ENCODE results near the genes COL6A2 and MCM3AP.

DNA sequence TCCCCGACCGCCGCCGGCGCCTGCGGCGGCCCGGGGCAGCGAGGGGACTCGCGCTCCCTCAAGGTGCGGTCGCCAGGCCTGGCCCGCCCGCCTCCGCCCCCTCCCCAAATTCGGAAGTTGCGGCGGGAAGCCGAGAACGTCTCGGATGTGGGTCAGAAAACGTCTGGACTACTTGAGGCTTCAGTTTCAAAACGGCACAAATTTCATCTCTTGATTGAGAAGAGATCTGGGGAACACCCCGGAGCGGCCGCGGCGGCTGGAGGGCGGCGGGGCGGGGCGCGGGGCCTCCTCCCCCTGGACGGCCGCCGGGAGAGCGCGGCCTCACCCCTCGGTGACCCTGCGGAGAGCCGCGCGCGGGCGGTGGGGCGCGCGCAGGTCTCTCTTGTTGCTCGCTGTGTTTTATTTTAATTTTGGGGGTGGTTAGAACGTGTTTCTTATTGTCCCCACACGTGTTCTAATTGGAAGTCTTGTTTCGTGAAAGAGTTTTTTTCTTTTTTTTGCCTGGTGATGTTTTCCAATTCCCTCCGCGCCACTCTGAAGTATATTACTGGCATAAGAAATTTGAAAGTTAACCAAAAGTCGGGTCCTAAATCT is 595 bp downstream of the PCBP3 start:
- PRO-cap = no peak
- RRBS = under 1% methylated on average over 6 of the region's 56 CpGs

- PRO-cap = no peak
- RRBS = no CpG with 5 or more reads among the region's 1 CpG
Observed at GRCh38 chr21:45706468-45706894, 63.0 kb downstream of the PCBP3 start.

DNA sequence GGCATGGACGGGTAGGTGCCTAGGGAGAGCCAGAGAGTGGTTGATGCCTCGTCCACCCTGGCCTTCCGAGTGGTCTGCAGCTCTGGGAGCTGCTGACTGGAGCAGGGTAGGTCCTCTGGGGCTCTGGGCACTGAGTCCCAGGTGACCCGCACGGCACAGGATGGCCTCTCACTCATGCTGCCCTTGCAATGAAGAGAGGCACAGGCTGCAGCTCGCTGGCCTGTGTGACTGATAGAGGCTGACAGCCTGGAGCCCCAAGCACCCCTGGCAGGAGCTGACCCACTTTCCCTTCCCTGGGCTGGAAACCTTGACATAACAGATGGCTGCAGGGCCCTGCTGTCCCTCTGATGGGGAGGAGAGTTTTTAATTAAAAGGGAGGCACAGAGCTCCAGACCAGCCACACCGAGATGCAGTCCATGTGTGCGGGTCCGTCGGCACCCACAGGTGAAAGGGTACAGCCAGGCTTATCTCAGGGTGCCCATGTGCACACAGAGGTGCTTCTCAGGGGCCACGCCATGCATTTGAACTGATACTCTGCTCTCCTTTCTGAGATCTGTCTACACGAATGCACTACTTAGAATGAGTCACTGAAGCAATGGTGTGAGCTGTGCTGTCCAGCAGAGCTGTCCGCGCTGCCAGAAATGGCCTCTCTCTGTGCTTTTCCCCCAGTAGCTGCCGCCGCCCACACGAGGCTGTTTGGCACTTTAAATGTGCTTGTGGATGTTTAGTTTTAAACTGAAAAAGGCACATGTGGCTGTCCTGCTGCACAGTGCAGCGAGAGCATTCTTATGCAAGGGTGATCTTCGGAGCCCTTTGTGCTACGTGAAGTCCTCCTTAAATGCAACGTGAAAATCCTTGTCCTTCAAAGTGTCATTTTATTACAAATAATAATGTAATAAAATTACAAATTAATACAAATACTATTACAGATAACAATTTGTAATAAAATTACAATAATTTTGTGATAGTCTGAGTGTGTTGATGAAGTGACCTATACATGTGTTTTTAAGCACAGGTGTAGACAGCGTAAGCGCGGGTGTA is 87.2 kb upstream of the COL6A1 start:
- PRO-cap = no peak
- RRBS = no CpG with 5 or more reads among the region's 24 CpGs

- PRO-cap = no peak
- RRBS = no CpG with 5 or more reads among the region's 16 CpGs
Observed at GRCh38 chr21:45978087-45978774, 3.3 kb upstream of the COL6A1 start.

DNA sequence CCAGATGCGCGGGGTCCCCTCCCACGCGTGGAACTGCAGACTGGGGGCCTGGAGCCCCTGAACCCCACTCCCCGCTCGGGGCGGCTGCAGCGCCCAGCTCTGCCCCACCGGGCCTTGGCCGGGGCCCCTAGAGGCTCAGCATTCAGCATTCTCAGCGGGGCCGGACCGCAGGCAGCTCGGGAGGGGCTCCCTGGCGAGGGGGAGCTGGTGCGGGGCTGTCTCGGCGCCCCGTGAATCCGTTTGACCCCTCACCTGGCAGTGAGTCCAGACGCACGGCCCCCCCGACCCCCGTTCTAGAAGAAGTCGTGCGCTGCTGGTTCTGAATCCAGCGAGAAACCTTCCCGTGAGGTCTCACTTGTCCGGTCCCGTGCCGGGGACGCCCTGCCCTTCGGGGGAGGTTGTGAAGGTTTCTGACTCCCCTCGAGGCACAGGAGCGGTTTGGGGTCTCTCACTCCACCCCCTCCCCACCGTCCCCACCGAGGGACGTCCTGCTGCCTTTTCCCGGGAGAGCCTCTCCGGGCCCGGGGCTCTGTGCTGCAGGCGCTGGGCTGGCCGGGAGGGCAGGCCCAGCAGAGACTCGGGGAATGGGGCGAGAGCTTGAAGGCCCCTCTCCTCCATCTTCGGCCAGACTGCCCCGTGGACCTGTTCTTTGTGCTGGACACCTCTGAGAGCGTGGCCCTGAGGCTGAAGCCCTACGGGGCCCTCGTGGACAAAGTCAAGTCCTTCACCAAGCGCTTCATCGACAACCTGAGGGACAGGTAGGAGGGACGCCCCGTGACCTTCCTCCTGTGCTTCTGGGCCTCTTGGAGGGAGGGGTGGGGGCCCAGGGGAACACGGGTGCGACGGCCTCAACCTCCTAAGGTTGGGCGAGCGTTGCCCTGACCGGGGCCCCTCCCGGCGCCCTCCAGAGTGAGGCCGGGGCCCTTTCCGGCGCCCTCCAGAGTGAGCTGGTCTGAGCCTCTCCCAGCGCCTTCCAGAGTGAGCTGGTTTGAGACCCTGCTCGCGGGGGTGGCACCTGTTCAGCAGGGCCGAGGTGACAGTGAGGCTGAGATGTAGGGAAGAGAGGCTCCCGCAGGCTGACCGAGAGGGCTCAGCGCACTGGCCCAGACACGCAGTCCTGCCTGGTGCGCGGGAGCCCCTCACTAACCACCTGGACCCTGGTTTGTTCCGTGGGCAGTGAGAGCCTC is 829 bp downstream of the COL6A1 start:
- PRO-cap = no peak
- RRBS = 17% methylated on average over 1 of the region's 76 CpGs

DNA sequence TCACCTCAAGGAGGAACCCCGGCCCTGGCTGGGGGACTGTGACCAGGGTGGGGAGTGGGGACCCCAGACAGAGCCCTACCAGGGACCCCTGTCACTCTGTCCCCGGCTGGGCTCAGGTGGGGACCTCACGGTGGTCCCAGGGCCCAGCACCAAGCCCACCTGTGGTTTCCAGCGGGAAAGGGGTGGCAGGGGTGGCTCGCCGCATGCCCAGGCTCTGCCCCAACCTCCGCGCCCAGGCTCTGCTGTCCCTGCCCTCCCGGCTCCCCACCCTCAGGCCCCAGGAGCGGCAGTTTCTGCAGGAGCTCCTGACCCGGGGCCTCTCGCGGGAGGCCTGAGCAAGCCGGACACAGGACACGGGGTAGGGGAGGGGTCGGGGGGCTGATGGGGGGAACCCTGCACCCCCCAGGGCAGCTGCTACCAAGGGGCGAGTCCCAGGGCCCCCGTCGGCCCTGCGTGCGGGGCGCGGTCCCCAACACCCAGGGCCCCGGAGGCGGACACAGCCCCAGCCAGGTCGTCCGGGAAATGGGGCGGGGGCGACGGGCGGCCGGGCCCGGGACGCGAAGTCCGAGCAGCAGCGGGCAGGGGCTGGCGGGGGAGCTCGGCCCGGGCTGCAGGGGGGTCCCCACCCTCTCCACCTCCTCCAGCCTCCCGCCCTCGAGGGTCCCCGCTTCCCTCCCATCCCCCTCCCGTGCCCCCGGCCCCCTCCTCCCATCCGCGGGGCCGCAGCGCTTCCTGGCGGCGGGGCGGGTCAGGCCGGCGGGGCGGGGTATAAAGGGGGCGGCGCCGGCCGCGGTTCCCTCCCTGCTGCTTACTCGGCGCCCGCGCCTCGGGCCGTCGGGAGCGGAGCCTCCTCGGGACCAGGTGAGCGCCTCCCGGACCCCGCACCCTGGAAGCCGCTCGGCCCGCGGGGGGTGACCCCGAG is at the start of gene COL6A2:
COL6A2 (plus strand) TSS at position 800 of the 922 bp plus-strand sequence.
- PRO-cap = bidirectional peak, plus-strand start at position 811 of the sequence, minus-strand start at position 708 of the sequence
- RRBS = 19% methylated on average over 38 of the region's 77 CpGs

- PRO-cap = no peak
- RRBS = no CpG with 5 or more reads among the region's 7 CpGs
Observed at GRCh38 chr21:46129597-46129845, 25.9 kb downstream of the FTCD start.

DNA sequence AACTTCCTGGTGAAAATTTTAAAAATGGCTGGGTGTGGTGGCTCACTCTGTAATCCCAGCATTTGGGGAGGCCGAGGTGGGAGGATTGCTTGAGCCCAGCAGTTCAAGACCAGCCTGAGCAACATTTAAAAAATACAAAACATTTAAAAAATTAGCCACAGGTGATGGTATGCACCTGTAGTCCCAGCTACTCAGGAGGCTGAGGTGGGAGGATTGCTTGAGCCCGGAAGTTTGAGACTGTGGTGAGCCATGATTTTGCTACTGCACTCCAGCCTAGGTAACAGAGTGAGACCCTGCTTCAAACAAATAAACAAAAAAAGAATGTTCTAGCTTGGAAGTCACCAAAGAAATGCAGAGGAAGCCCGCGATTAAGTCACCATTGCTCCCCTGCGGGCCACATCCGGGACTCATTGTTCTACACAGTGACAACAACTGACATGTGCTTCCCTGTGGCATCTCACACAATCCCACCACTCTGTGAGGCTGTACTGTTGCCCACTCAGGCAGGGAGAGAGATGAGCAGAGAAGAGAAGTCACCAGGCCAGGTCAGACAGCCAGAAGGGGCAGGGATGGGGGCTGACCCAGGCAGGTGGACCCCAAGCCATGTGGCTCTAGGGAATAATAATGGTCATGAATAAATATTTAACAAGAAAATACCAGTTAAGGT is 18.5 kb upstream of the SPATC1L start:
- PRO-cap = no peak
- RRBS = no CpG with 5 or more reads among the region's 6 CpGs

DNA sequence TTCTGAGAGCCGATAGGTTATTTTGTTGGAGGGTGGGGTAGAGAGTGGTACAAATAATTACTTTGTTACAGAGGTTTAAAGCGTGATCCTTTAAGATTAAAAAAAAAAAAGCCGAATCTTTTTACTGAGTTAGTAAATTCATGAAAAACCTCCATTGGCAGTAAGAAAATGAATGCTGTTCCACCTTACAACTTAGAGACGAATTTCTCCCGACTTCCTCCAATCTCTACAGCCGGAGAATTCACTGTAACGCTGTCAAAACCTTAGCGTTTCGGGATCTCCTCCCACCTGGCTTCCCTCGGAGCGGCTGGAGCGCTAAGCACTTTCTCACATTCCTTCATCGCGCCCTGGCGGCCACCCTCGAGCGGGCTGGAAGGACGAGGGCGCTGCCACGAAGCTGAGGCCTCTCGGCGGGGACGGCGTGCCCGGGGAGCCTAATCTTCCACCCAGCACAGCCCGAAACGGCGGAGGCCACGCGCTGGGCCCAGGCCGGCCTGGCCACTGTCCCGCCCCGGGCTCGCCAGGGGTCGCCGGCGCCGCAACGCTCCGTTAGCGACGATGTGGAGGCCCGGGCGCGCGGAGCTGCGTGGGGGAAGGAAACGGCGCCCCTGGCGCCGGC is at the start of gene MCM3AP:
MCM3AP (minus strand) TSS at position 97 of the 619 bp plus-strand sequence.
- PRO-cap = bidirectional peak, plus-strand start at position 340 of the sequence, minus-strand start at position 309 of the sequence
- RRBS = under 1% methylated on average over 16 of the region's 51 CpGs

DNA sequence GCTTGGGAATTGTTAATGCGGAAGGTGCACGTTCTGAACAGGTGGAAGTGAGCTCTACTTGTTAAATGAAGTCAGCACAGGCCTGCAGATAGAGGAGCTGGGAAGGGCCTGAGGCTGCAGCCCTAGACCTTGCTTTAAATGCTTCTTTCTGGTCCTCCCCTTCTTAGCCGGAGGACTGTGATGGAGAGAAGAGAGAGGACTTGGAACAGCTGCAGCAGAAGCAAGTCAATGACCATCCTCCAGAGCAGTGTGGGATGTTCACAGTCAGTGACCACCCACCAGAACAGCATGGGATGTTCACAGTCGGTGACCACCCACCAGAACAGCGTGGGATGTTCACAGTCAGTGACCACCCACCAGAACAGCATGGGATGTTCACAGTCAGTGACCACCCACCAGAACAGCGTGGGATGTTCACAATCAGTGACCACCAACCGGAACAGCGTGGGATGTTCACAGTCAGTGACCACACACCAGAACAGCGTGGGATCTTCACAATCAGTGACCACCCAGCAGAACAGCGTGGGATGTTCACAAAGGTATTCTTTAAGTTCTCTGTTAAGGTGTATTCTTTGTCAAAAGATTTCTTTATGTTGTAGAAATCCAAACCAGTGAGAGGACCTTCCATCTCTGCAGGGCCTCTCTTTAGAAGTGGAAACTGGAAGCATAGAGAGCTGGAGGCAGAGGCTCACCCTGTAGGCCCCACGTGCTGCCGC is 10.4 kb downstream of the PCNT start:
- PRO-cap = no peak
- RRBS = no CpG with 5 or more reads among the region's 12 CpGs

- PRO-cap = no peak
- RRBS = 94% methylated on average over 6 of the region's 28 CpGs
Observed at GRCh38 chr21:46410766-46411663, 47.7 kb upstream of the DIP2A start.

GRCh38 chr21:46599152-46599558 is 5.7 kb downstream of the S100B start:
- PRO-cap = no peak
- RRBS = no CpG with 5 or more reads among the region's 7 CpGs

- PRO-cap = no peak
- RRBS = no CpG with 5 or more reads among the region's 11 CpGs
Observed at GRCh38 chr21:46626346-46627247, 8.9 kb upstream of the PRMT2 start.

Data from MCF 10A (cell line).